Colic lymph node (tissue), 1 donor: ENCODE data around the genes ACOT11 and TTC22.

DNA sequence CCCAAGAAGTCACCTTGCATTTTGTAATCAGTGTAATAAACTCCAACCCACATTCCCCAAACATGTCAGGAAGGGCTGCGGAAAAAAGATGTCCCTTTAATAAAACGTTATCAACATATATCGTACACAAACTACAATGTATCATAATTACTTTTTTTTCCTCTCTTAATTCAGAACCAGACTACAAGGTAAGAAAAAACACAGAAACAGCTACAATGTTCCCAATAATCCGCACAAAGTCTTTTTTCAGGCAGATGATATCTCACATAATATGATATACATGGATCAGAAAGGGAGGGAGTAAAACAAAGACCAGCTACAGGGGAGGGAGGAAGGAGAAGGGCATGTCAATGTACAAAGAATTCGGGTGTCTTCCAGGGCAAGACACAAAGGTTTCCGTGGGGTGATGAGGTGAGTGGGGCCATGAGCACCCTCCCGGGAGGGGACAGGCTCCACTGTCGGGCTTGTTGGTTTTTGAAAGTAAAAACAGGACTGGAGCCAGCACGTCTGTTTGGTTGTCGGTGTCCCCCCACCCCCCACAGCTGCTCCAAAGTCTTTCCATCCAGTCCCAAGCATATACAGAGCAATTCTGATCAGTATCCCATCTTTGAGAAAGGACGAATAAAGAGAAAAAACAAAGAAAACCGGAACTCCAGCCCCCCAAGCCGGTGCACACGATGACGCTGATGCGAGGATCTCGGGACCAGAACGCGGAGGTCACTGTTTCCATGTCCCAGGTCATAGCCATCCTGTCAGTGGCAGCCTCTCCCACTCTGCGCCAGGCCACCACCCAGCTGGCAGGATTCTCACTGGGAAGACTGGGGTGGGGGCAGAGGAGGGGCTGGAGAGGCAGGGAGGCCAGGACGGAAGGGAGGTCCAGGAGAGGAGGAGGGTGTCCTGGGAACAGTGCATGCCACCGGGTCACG, 25.7 kb downstream of the MRPL37 start:
- PRO-cap, result no peak

- PRO-cap, result no peak
Observed at GRCh38 chr1:54237616-54238165, 37.7 kb downstream of the MRPL37 start.

- PRO-cap, result no peak
Observed at GRCh38 chr1:54289903-54290459, 90.0 kb downstream of the MRPL37 start.

DNA sequence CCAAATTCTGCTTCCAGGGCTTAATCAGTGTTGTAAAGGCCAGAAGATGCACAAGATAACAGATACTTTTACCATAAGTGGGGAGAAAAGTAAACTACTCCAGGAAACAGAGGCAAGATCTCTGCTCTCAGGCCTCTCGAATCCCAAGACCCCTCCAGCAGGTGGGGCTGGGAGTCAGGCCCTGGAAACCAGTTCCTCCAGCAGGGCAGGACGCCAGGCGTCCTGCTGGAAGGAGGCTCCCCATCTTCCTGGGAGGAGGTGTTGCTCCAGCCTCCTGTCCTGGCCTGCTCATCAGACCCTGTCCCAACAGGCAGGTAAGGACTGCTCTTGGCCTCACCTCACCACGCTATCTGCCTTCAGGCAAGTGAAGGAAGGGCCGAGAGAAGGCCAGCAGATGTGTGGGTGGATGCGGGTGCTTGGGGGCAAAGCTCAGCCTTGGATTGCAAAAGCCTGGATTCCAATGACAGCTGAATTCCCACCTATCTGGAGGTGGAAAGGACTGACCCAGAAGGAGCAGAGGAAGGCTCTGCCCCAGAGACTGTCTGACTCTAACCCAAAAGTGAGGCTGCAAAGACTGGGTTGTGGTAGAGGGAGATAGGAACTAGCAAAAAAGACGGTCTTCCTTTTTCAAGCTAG, 123.4 kb downstream of the MRPL37 start:
- PRO-cap, result no peak

- PRO-cap, result no peak
Observed at GRCh38 chr1:54332719-54333498, 132.9 kb downstream of the MRPL37 start.

GRCh38 chr1:54347944-54348931, 148.3 kb downstream of the MRPL37 start:
- PRO-cap, result no peak

DNA sequence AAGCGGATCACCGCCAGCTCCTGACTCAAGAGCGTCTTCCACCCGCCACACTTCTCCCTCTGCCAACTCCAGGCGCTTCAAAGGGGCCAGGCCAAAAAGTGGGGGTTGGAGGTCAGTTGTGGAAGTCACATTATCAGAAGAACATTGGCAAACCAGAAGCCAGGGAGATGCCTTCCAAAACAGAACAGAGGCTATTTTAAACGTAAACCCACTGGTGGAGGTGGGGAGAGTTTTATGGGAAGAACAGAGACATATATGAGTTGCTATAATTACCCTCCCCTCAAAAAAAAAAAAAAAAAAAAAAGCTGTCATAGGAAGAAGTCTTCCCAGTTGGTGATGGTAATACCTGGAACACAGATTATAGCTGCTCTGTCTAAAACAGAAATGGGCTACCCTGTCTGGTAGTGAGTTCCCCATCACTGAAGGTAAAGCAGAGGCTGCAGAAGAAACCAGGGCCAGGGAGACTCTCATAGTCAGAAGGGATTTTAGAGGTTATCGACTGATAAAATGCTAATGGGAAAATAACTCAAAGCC, 159.0 kb downstream of the MRPL37 start:
- PRO-cap, result no peak

DNA sequence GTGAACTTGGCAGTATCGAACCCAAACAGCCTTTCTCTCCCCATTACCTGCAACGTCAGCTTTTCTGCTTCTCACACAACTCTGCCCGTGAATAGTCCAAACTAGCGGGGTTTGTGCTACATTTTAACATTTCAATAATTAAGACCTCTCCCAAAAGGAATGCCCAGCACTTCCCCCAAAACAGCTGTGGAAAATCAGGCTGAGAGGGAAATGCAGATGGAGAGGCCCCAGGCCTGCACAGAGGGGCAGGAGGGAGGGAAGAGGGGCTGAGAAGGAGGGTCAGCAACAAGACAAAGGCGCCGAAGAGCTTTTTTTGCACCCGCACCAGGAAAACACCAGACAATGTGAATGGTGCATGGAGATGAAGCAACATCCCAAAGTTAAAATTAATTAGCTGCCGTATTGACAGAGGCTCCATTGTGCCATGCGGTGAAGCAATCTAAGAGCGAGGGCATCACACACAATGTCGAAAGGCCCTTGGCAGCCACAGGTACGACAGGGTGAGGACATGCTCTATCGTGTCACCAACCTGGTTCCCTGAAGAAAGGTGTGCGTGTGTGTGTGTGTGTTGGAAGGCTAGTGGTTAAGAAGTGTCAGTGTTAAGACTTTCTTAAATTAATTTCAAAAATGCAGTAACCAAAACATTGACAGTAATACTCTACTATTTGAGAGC, 165.0 kb downstream of the MRPL37 start:
- PRO-cap, result no peak

DNA sequence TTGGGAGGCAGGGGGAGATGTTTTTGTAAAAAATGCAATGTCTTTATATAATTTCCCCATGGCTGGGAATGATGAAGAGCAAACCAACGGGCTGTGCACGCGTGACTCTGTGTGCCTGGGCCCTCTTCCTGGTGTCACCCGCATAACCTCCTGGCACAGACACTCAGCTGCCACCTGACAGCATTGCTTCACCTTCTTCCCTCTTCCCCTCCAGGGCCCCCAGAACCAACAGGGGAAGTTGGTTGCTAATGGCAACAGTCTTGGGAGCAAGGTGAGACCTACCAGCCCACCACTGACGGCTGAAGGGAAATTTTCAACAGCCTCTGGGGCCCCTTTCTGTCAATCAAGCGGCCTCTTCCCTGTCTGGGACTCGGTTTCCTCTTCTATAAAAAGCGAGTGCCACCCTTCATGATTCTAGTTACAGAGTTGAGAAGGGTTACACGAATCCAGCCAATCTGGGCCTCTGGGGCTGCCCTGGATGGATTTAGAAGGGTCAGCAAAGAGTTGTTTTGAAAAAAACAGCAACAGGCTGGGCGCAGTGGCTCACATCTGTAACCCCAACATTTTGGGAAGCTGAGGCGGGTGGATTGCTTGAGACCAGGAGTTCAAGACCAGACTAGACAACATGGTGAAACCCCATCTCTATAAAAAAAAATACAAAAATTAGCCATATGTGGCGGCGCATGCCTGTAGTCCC, 173.1 kb downstream of the MRPL37 start:
- PRO-cap, result no peak

DNA sequence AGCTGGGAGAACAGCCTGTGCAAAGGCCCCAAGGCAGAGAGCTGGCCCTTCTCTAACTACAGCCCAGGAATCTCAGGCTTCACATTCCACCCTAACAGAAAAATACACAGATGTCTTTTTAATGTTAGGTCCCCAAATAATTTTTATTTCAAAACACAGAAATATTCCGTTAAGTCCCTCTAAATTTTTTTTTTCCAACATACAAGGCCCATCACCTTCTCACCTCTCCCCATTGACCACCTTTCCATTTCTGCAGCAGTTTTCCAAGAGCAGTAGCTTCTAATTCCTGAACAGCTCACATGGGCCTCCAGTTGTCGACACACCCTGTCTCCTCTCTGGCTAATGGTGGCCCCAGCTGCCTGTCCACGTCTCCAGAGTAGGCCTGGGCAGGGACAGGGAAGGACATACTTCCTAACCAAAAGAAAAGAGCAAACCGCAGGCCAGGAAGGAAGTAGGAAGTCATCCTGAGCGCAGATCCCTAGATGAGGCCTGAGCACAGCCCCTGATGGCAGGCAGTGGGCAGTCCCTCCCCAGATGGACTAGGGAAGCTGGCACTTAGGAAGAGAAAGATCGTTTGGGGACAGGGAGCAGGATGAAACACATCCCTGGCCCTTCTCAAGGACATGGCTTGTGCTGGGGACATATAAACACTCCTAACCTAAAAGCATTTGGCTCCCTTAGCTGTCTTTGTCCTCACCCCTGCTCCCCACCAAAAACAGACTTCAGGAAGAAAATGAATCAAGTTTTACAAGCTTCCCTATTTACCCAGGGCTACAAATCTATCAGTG, 163.2 kb upstream of the ACOT11 start:
- PRO-cap, result no peak

- PRO-cap, result no peak
Observed at GRCh38 chr1:54399601-54400346, 148.3 kb upstream of the ACOT11 start.

GRCh38 chr1:54401520-54401985, 146.5 kb upstream of the ACOT11 start:
- PRO-cap, result no peak

GRCh38 chr1:54479471-54479688, 68.6 kb upstream of the ACOT11 start:
- PRO-cap, result no peak

GRCh38 chr1:54547203-54548671, at the start of gene ACOT11:
Gene ACOT11, plus strand, starts transcription at chr1:54548228.
- PRO-cap, result no peak

DNA sequence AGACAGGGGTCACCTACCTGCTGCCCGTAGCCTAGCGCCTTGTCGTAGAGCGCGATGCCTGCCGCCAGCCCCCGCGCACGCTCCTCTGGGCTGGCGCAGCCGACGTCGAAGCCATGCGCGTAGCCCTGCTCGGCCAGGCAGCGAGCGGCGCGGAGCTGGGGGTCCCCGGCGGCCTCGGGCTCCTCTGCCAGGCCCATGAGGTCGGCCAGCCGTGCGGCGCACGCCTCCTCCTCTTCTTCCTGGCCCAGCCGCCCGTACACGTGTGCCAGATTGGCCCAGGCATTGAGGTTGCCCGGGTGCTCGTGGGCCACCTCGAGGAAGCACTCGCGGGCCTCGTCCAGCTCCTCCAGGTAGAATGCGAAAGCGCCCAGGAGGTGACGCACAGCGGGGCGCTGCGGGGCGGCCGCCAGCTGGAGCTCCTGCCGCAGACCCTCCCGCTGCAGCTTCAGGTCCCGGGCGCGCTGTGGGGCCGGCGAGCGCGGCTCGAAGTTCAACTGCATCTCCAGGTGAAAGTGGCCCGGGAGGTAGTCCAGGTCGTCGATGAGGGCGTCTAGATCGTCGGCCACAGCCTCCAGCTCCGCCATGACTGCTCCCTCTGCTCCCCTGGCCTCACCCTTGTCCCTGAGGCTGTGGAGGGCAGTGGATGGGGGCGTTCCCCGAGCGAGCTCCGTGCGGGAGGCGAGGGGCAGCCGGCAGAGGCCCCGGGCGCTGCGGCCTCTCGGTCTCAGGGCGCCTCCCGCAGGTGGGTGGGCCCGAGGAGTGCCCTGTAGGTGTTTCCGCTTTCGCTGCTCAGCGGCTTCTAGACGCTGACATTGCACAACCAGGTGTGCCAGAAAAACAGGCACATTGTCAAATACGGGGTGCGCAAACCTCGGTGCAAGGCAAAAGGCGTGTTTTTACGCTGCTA, at the start of gene TTC22:
TTC22 (minus strand) TSS at position 744 of the 907 bp plus-strand sequence.
- PRO-cap, result bidirectional peak, plus-strand start at position 795 of the sequence, minus-strand start at position 744 of the sequence

GRCh38 chr1:54883074-54883836, 3.7 kb downstream of the DHCR24 start:
- PRO-cap, result no peak

DNA sequence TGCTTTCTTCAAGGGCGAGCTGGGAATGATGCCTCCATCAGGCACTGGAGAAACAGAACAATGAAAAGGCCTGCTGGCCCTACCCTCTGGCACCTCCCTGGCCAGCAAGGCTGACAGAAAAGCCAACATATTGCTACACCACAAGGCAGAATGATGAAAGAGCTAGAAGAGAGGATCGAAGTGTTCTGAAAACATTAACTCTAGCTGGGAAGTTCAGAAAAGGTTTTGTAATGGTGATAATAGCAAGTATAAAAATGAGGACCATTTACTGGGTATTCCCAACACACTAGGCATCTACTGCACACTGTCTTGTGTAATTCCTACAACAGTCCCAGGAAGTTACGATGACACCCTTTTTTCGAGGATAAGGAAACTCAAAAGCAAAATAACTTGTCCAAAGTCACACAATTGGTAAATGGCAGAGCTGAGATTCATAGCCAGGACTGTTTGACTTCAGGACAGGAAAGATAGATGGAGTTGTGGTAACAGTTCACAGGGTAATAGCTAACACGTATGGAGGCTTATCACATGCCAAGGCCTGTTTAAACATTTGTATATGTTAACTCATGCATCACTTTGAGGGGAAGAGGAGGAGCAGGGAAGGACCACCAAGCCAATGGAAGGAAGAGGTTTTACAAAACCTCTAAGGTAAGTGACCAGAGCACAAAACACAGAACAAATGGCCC, 3.0 kb downstream of the DHCR24 start:
- PRO-cap, result no peak

- PRO-cap, result no peak
Observed at GRCh38 chr1:54995623-54996143, 3.0 kb upstream of the BSND start.

GRCh38 chr1:55064093-55064593, 24.8 kb downstream of the PCSK9 start:
- PRO-cap, result no peak

GRCh38 chr1:55065413-55066287, 26.3 kb downstream of the PCSK9 start:
- PRO-cap, result no peak